Body of pancreas (tissue), 2 donors: ENCODE measurements around a stretch of chr6.

GRCh38 chr6:12538724-12539426, 177.7 kb upstream of the PHACTR1 start:
- PRO-cap: no peak
- RAMPAGE, long total RNA, 2 experiments: no peak in any of the 2 experiments

DNA sequence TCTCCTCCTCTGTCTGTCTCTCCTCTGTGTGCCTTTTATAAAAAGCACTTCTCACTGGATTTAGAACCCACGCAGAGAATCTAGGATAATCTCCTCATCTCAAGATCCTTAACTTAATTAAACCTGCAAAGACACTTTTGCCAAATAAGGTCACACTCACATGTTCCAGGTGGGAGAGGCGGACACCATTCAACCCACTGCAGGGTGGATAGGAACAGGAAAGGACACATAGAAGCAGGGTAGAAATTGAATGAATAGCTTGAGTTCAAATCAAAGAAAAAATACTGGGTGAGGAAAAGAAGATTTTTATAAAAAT, 292.5 kb downstream of the PHACTR1 start:
- PRO-cap: unidirectional peak, minus-strand start at position 187 of the sequence
- RAMPAGE, long total RNA, 2 experiments: no peak in any of the 2 experiments

- PRO-cap: no peak
- RAMPAGE, long total RNA, 2 experiments: no peak in any of the 2 experiments
Measured at GRCh38 chr6:13286064-13286811, 42.1 kb downstream of the TBC1D7 start.

- PRO-cap: no peak
- RAMPAGE, long total RNA, 2 experiments: no peak in any of the 2 experiments
Measured at GRCh38 chr6:13294529-13295178, 33.7 kb downstream of the TBC1D7 start.

DNA sequence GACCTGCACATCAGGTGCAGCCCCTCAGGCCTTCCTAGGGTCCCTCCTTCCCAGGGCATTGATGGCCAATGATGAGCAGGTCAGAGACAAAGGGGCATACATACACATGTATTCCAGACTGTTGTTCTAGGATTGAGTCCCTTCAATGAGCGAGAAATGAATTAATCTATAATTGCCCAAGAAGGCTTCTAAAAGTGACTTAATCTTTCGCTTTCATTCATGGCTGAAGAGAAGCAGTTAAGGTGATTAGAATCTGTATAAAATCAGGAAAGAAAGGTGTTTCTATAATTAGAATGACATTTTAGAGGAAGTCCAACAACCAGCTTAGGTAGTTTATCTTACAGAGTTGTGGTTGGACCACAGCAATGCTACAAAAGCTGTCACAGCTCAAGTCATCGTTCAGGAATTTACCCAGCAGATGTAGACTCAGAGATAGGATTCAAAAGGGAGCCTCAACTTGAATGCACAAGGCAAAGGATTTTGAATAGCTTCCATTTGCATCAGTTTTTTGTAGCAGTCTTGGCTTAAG, 27.0 kb upstream of the TBC1D7 start:
- PRO-cap: no peak
- RAMPAGE, long total RNA, 2 experiments: no peak in any of the 2 experiments

DNA sequence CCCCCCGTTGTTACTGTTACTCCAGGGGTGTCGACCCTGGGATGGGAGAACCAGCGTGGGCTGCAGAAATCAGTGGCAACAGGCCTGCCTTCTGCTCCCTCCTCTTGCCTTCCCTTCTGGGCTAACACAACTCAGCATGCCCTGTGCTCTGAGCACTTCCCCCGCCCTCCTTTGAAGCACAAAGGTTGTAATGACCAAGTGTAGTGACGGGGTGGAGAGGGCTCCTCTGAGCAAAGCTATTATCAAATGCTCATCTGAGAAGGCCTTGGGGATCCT, 74.8 kb downstream of the GFOD1 start:
- PRO-cap: no peak
- RAMPAGE, long total RNA, 2 experiments: no peak in any of the 2 experiments

- PRO-cap: no peak
- RAMPAGE, long total RNA, 2 experiments: no peak in any of the 2 experiments
Measured at GRCh38 chr6:13499966-13500712, 12.7 kb upstream of the GFOD1 start.

- PRO-cap: no peak
- RAMPAGE, long total RNA, 2 experiments: no peak in any of the 2 experiments
Measured at GRCh38 chr6:13512902-13513326, 25.5 kb upstream of the GFOD1 start.

DNA sequence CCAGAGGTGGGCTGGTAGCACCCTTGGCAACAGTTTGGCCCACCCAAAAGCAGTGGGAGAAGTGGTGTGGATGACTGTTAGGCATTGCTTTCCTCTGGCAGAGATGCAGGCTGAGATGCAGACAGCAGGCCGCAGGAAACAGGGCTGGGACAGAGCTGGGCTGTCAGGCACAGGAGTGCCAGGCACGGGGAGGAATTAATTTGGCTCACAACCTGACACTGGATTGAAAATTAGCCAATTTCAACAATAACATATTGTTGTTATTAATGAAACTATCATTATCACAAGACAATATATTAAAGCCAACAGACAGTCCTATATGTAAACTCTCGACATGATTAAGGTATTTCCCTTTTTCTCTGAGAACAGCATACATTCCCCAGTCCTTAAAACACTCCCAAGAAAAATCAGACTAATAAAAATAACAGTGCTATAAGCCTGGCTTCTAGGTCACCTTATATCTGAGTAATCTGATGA, 15.6 kb upstream of the SIRT5 start:
- PRO-cap: no peak
- RAMPAGE, long total RNA, 2 experiments: no peak in any of the 2 experiments

- PRO-cap: no peak
- RAMPAGE, long total RNA, 2 experiments: no peak in any of the 2 experiments
Measured at GRCh38 chr6:13561928-13562547, 12.4 kb upstream of the SIRT5 start.

DNA sequence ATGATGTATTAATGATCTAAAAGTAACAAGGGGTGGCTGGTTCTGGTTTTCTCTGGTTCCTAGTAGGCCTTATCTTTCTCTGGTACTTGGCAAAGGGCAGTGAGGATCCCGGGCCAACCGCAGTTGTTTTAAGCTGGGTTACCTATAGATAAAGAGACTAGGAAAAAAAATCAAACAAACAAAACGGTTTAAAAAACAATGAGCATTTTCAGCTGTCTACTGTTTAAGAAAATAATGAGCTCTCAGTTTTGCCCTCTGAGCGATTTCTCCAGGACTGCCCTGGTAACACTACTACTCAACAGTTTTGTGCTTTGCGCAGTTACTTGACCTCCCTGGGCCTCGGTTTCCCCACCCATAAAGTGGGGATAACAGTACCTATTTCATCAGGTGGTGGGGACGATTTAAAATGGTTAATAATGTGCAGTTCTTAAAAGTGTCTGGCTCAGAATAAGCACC, 1.3 kb upstream of the SIRT5 start:
- PRO-cap: no peak
- RAMPAGE, long total RNA, 2 experiments: no peak in any of the 2 experiments

DNA sequence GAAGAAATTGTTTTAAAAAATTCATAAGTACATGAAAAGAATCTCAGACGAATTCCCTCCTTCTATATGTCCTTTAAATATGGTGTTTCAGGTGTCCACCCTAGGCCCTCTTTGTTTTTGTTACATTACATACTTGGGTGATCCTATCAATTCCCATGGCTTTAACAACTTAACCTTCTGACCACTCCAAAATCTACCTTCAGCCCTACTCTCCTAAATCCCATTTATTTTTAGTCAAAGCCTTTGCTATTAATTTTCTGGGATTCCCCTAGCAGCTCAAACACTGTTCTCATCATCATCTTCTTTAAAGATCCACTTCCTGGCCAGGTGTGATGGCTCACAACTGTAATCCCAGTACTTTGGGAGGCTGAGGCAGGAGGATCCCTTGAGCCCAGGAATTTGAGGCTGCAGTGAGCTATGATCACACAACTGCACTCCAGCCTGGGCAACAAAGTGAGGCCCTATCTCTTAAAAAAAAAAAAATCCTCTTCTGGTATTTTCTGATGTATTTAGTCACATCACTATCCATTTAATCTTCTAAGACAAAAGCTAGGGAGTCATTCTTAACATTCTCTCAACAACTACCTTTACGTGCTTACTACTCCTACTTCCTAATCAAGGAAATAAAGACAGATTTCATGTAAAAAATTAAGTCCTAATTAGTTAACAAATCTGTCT, 24.5 kb downstream of the RANBP9 start:
- PRO-cap: no peak
- RAMPAGE, long total RNA, 2 experiments: start-site peak on the minus strand in 1 of 2 experiments, centred at position 311 of the sequence, 6 reads per replicate

GRCh38 chr6:13710399-13711464, 903 bp downstream of the RANBP9 start:
- PRO-cap: bidirectional peak, plus-strand start at chr6:13710901, minus-strand start at chr6:13710900; bidirectional peak, plus-strand start at chr6:13711083, minus-strand start at chr6:13711078; bidirectional peak, plus-strand start at chr6:13711413, minus-strand start at chr6:13711547
- RAMPAGE, long total RNA, 2 experiments: start-site peak on the minus strand in 1 of 2 experiments, at chr6:13710812-13710862 at its widest, 40 reads per replicate

- PRO-cap: no peak
- RAMPAGE, long total RNA, 2 experiments: no peak in any of the 2 experiments
Measured at GRCh38 chr6:13802115-13802597, 12.2 kb downstream of the MCUR1 start.

DNA sequence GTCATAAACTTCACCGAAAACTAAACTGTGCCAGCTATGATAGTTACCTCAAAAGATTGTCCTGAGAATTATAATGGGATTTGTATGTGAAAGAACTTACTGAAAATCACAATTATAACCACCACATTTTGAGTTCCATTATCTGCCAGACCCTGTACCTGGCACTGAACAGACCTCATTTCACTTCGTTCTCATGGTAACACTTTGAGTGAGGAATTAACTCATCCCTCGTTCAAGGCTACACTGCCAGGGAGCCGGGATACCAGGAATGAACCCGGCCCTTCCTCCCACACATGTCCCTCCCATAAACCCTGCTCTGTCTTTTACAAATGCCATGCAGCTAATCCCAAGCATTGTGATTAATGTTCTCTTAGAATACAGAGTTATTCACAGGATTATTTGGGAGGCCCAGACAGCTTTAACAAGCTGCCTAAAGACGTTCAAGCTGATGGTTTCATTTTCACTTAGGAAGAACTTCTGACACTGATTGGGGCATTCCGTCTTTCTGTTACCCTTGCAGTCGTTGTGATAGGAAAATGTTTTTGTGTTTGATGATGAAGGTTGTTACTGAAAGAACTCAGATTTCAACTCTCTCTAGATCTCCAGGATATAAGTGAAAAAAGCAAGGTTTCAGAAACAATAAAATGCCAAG, 42.5 kb upstream of the CD83 start:
- PRO-cap: no peak
- RAMPAGE, long total RNA, 2 experiments: no peak in any of the 2 experiments

- PRO-cap: no peak
- RAMPAGE, long total RNA, 2 experiments: no peak in any of the 2 experiments
Measured at GRCh38 chr6:14095169-14096011, 22.2 kb upstream of the CD83 start.

DNA sequence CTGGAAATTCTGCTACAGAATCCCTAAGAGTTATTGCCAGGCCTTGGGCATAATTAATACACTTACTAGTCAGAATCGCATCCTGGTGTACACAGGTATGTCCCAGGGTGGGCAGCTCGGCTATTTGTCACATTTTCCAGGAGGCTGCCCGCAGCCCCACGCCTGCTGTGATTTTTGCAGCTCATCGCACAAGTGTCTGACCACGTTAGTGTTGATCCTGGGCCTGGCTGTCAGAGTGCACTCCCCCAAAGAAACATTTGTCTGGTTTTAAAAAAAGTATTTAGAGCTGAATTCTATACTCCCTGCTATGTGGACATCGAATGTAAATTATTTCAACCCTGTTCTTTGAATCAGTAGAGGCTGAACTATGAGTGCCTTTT, 105.4 kb downstream of the CD83 start:
- PRO-cap: no peak
- RAMPAGE, long total RNA, 2 experiments: no peak in any of the 2 experiments

GRCh38 chr6:14826356-14826686, 419.5 kb upstream of the JARID2 start:
- PRO-cap: no peak
- RAMPAGE, long total RNA, 2 experiments: no peak in any of the 2 experiments

DNA sequence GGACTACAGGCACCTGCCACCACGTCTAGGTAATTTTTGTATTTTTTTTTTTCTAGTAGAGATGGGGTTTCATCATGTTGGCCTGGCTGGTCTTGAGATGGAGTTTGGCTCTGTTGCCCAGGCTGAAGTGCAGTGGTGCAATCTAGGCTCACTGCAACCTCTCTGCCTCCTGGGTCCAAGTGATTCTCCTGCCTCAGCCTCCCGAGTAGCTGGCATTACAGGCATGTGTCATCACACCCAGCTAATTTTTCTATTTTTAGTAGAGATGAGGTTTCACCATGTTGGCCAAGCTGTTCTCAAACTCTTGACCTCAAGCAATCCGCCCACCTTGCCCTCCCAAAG, 404.3 kb upstream of the JARID2 start:
- PRO-cap: no peak
- RAMPAGE, long total RNA, 2 experiments: no peak in any of the 2 experiments

DNA sequence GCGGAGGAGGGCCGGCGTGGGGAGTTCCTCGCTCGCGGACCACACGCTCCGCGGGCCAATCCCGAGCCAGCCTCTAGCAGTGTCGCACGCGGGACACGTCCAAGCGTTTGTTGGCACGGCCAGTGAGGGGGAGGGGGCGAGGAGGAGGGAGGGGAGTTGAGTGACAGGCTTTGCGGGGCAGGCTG, 714 bp upstream of the JARID2 start:
- PRO-cap: bidirectional peak, plus-strand start outside the sequence, minus-strand start at position 109 of the sequence
- RAMPAGE, long total RNA, 2 experiments: no peak in any of the 2 experiments